ENCODE measurements around a stretch of chr5.

GRCh38 chr5:95720168-95720554 is 11.0 kb upstream of the RHOBTB3 start:
- PRO-cap: no peak

GRCh38 chr5:95723416-95724023 is 7.6 kb upstream of the RHOBTB3 start:
- PRO-cap: no peak

- PRO-cap: unidirectional peak, plus-strand start at chr5:95803736
Measured at GRCh38 chr5:95803226-95803924, 19.2 kb downstream of the GLRX start.

DNA sequence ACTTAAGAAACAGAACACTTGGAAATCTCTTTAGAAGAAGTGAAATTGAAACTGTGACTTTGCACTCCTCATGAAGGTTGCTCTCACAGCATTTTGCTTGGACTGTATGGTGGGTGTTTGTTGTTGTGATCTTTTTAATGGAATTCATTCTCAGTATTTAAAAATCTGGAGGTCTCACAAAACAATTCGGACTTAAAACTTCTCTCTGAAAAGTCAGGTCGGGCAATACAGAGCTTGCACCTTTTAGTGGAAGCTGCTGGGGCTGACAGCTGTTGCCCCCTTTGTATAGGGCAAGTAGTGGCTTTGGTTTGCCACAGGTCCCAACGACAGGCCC is 540 bp upstream of the GLRX start:
- PRO-cap: no peak

GRCh38 chr5:95837908-95838552 is 15.5 kb upstream of the GLRX start:
- PRO-cap: no peak

DNA sequence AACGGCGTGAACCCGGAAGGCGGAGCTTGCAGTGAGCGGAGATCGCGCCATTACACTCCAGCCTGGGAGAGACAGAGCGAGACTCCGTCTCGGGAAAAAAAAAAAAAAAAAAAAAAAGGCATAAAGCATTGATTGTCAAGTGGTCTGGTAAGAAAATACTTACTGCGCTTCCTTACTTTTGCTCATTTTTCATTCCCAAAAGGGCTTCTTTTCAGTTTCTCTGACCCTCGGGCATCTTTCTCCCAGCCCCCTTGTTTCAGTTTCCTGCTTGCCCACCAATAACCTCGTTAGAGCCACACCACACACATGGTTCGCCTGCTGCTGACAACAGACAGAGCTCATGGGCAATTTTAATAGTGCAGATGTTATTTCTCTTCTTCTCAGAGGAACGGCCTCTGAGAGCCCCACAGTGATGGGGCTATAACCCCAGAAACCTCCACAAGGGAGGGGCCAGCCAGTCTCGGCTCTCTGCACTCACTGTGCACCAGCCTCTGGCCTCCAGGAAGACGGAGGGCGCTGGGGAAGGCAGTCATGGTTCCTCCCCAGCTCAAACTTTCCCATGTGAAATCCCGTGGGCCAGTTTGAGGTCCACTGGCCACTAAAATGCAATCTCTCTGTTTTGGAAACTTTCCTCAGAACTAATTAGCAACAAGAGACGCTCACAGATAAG is 55.6 kb upstream of the GLRX start:
- PRO-cap: no peak

GRCh38 chr5:95881577-95882439 is 59.3 kb upstream of the GLRX start:
- PRO-cap: no peak

DNA sequence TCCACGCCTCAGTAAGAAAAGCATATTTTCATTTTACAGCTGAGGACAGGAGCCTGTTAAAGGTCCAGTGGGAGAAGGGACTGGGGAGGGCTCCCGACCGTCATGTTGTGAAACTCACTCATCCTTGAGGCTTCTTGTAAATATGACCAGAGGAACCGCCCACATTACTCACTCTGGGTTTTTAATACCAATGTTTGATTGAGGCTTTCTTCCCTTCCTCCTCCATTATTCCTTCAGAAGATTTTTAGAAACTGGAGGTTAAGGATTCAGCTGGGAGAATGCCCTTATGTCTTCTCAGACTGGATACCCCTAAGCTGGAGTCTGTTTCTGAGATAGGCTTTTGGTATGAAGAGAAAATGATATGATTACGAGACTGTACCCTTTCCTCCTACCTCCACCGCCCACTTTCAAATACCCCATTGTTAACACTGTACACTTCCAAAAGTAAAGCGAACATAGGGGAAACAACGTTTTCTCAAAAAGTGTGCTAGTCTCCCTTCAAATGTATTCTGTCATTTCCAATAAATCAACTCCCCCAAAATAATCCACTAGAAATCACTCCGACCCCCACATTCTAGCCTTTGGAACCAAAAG is 61.6 kb upstream of the GLRX start:
- PRO-cap: no peak

DNA sequence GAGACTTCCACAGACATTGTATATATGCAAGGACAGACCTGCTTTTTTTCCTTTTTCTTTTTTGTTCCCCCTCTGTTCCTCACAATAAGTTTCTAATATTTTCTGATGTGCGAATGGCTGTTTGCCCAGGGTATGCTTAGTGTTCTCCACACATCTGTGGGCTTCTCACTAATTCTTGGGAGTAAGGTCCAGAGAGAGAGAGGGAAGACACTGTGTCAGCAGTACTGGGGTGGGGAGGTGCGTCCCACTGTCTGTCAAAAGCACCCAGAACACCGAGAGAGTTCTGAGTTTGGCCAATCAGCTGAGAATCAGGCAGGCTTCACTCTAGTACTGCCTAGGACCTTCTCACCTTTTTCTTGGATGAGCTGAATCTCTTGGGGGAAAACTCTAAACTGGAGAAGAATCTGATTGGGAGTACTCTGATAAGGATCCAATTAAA is 61.8 kb downstream of the ELL2 start:
- PRO-cap: no peak

DNA sequence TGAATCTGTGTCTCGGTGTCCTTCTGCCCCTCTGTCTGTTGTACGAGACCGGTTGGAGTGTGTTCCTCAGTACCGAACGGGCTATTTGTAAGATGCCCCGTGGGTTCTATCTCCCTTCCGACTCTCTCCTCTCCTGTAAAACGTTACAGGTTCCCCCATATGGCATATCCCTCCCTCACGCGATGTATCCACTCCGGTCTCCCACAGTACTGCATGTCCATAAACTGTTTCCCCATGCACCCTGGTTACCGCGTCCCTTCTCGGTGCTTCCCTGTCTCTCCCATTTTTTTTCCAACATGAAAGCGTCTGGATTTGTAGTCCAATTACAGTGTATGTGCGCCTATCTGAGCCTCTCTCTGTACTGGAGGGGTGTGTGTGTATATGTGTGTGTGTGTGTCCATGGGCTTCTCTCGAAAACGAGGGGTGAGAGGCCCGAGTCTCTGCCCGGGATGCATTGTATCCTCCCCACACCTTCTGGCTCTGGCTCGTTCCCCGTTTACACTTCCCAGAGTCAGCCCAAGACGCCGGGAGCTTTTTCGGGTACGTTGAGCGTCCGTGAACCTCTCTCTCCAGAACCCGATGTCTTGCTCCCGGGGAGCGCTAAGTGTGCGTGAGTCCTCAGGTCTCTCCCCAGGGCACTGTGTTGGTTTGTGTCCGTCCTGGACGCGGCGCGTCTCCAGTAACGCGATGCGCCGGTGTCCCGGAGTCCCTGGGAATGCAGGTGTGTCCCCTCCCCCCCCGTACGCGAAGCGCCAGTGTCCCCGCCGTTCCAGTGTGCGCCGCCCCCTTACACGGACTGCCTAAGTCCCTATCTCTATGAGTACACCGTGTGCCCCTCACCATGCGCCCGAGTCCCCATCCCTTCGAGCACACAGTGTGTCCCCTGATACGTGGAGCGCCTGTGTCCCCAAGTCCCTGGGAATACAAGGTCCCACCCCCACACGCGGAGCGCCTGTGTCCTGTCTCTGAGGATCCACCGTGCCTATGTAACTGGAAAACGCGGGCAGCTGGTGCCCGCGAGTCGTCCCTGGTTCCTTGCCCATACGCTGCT is 1.2 kb downstream of the ELL2 start:
- PRO-cap: unidirectional peak, minus-strand start at position 640 of the sequence; bidirectional peak, plus-strand start at position 989 of the sequence, minus-strand start at position 689 of the sequence

GRCh38 chr5:96226784-96227229 is 206.2 kb downstream of the PCSK1 start:
- PRO-cap: no peak

- PRO-cap: no peak
Measured at GRCh38 chr5:96235153-96235683, 197.8 kb downstream of the PCSK1 start.

GRCh38 chr5:96243140-96243570 is 189.9 kb downstream of the PCSK1 start:
- PRO-cap: no peak

GRCh38 chr5:96668647-96668982 is 6.4 kb downstream of the CAST start:
- PRO-cap: no peak

DNA sequence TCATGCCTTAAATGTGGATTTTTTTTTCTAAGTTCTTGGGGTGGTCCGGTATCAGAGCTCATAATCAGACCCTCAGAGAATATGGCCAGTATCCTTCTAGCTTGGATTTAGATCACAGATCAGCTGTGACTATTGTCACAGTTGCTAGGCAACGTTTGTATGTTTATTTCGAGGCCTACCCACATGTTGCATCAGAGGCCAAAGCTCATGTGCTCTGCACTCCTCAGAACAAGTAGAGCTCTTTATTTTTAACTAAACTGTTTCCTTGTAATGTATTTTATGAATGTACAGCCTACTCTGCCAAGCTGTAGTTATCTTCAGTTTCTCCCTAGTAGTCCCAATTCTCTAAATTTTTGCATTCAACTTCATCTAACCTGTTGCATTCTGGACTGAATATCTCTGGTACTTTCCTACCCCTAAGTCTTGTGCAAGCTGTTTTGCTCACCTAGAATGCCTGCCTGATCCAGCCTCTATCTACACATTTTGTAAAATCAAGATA is 52.8 kb downstream of the CAST start:
- PRO-cap: no peak

DNA sequence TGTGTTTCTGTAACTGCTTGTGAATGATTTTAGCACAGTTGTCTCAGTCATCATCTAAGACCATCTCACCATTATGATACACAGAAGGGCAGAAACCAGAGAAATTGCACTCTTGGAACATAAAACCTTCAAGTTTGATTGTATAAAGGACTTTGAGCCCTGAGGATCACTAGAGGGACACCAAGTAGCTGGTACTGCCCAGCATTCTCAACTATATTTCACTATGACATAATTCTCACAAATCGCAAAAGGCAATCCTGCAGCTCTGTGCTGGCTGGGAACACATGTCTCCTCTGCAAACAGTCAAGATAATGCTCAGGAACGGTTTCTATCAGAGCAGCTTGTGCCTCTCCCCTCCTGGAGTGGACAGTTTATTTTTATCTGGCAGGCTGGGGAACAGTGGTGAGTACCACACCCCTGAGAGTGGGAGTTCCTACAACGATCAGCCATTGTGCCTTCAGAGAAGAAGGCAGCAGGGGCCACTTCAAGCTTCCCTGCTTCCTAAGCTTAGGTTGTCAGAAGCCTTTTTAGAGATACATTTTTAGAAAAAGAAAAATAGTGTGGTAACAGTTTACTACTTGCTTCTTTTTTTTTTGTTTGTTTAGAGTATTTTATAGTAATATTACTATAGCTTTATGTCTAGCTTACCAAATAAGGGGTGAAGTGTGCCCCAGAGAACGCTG is 65.8 kb downstream of the ERAP1 start:
- PRO-cap: no peak

- PRO-cap: no peak
Measured at GRCh38 chr5:96816210-96817444, 8.9 kb upstream of the ERAP1 start.

DNA sequence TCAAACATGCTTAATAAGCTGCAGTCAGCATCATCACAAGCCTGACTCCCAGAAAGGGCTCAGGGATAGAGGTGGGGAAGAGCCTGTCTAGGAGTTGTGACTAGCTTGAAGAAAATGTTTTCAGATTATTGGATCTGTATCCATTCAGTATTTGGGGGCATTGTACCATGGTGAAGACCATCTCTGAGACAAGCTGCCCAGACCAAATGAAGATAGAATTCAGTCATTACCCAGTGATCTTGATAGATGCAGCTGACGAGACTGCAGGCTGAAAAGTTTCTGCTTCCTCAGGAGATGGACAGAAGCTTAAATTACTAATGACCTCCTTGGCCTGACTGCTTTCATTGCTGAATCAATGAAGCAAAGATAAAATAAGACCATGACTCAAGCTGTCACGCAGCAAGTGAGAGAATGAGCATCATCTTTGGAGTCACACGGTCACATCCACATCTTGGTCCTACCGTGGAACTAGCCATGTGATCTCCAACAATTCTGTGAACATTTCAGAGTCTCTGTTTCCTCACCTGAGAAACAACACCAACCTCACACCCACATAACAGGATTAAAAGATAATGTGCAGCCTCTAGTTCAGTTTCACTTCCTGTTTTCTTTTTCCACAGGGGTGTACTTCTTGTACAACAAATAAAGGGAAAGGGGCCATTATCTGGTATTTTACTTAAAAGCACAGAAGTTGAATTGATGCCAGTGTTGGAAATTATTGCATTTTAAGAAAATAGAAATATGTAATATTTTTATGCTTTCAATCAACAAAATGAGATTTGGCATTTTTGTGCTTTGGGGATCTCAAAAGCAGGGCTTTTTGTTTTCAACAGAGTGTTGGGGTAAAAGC is 9.6 kb downstream of the ERAP2 start:
- PRO-cap: no peak

DNA sequence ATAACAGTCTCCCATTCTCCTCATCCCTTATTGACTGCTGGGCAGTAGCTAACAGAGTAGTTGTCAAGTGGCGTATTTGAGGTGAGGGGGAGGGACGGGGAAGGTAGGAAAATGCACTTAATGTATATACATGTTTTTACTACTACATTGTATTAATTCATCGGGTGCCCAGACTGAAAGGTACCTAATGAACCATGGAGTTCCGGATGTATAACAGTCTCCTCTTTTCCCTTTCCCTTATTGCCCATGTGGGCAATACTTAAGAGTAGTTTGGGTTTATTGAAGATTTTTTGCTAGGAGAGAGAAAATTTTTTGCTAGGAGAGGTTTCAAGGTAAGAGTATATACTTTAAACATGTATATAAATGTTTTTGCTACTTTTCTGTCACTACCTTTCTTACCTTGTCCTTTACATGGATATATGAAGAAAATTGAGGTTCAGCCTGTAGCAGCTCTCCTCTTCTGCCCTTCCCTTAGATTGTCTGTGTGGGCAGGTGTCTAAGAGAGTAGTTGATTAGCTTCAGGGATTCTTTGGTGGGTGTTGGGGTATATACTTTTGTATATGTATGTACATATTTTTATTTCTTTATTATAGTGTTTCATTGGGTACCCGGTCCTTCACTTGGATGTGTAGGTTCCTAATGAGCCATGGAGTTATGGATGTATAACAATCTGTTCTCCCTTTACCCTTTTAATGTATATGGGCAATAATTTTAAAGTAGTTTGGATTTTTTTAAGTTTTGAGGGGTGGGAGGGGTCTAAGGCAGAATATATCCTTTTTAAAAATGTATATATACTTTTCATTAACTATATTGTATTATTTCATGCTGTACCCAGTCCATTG is 97.5 kb downstream of the LNPEP start:
- PRO-cap: no peak

DNA sequence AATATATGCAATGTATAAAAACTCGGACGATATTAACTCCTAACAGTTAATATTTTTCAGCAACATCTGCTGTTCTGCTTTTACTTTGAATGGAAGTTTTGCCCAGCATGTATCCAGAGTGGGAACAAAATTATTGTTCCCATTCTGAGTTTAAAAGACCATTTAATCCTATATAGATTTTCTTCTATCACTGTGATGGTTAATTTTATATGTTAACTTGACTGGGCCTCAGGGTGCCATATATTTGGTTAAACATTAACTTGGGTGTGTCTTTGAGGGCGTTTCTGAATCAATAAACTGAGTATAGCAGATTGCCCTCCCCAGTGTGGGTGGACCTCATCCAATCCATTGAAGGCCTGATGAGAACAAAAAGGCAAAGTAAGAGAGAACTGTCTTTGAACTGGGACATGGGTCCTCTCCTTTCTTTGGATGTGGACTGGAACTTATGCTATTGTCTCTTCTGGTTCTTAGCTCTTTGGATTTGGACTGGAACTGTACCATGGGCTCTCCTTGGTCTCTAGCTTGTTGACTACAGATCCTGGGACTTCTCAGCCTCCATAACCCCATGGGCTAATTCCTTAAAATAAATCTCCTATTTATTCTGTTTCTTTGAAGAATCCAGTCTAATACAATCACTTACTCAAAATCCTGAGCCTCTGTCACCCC is 17.3 kb downstream of the RIOK2 start:
- PRO-cap: no peak